Foreskin keratinocyte (primary cell): ENCODE data around the gene MAP3K20.

DNA sequence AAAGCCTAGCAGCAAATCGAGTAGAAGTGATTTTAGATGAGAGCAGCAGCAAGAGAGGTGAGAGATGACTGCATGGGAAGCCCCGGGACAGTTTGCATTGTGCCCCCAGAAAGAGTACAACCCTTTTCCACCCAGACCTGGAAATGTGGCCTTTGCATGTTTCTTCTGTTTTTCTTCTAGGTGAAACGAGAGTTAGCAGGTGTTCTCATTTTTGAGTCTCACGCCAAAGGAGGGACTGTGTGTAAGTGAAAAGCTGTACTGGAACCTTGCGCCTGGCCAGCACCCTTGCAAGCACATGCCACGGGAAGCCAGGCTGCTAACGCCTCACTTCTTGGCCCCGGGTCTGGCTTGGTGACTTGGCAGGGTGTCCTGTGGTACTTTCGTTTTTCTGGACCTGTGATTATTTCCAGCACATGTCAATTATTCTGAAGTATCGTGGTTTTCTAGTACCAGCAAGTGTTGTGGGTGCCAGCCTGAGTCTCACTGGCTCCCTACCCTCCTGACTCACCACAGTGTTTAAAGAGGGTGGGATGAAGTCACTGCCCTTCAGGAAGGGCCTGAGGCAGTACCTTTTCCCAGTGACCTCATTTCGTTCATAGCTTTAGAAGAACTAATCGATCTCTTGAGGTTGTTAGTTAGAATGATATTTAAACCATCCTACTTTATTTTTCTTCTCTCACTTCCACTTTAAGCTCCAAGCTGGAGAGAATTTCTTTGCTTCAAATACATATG lies 90.2 kb upstream of the MAP3K20 start:
- RAMPAGE, total RNA = no peak

DNA sequence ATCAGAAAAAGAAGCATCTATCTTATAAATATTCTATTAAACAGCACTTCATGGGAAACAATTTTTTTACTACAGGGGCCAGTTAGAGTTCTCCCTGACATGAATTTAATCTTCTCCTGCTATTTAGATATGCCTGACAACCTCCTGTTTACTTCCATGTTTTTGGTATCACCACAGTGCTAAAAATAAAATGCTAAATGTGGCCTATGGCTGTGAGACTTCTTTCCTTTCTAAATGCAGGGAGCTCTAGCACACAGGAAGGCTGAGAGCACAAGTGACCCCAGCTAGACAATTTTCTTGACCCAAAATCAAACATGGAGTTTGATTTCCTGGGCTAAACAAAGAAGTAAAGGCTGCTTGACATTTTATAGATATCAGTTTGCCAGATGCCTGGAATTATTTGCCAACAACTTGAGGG lies 47.9 kb upstream of the MAP3K20 start:
- RAMPAGE, total RNA = no peak

DNA sequence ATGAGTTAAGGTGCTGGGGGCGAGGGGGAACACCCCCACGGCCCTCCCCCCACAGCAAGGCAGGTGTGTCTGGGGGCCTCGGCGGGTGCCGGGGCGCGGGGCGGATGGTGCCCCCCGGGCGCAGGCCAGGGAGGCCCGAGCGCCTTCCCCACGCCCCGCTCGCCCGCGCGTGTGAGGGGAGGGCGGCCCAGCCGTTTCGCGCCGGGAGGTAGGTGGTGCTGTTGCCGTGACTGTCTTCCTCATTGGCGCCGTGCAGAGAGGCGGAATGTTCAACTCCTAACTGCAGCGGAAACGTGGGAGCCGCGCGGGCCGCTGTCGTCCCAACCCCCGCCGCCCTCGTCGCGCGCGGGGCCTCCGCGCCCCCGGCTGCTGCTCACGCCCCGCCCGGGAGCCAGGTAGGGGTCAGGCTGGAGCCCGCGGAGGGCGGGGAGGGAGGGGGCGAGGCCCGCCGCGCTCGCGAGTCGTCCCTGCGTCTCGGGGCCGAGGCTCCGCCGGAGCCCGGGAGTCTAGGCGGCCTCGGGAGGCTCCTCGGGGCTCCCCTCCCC lies at the start of gene MAP3K20:
MAP3K20 (plus strand) TSS at position 239 of the 545 bp plus-strand sequence.
- RAMPAGE, total RNA = no peak

DNA sequence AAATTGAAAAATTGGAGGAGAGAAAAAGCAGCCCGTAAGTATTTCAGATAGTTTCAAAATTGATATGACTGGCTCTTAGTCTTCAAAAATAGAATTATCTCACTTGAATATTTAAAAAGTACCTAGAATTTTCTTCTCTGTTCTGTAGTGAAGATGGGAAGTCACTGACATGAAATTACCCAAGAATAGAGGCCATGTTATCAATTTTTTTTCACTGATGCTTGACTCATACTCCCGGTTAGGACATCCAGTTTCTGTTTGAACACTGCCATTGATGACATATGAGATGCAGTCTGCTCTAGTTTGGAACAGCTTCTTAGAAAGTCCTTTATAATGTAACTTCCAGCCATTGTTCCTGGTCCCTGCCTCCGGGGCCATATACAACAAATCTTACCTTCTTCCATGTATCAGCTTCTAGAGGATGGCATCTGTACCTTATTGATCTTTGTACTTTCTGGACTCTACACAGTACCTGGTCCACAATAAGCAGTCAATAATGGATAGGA lies 26.1 kb downstream of the MAP3K20 start:
- RAMPAGE, total RNA = no peak

DNA sequence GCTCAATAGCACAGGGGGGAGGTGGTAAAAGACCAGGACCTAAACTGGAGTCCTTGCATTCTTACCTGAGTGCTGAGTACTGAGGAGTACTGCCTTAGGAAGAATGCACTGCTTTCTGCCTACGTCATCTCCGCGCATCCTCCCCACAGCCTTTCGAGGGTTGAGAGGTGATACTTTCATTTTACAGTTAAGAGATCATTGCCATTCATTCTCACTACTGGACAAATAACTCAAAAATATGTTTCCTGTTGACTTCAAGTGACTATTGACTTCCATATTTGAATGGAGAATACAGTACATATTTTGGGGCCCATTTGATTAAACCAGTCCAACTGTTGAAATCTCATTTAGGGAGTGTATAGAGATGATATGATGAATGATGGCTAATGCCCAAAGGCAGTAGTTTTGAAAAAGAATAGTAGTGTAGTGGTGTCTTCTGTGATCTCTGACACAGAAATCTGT lies 74.0 kb downstream of the MAP3K20 start:
- RAMPAGE, total RNA = no peak

GRCh38 chr2:173150063-173150393 lies 74.4 kb downstream of the MAP3K20 start:
- RAMPAGE, total RNA = no peak

DNA sequence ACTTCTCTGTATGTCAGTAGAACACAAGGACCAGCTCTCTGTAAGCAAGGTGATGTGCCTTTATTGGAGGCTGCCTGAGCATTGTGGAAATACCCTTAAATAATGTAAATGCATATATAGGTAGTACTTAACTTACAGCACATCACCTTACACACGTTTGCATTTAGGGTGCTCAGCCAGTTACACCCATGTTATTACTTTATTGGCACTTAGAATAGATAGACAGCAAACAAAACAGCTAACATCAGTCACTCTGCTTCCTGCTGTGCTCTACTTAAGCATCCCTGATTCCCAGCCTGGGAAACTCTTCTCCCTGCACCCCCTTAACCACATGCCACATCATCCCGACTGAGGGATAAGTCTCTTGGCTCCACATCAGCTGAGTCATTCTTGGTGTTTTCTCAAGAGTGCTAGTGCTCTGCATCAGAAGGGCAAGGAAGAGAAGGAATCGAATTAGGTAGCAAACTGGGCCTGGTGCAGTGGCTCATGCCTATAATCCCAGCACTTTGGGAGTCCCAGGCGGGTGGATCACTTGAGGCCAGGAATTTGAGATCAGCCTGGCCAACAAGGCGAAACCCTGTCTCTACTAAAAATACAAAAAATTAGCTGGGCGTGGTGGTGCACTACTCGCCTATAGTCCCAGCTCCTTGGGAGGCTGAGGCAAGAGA lies 108.6 kb downstream of the MAP3K20 start:
- RAMPAGE, total RNA = no peak

DNA sequence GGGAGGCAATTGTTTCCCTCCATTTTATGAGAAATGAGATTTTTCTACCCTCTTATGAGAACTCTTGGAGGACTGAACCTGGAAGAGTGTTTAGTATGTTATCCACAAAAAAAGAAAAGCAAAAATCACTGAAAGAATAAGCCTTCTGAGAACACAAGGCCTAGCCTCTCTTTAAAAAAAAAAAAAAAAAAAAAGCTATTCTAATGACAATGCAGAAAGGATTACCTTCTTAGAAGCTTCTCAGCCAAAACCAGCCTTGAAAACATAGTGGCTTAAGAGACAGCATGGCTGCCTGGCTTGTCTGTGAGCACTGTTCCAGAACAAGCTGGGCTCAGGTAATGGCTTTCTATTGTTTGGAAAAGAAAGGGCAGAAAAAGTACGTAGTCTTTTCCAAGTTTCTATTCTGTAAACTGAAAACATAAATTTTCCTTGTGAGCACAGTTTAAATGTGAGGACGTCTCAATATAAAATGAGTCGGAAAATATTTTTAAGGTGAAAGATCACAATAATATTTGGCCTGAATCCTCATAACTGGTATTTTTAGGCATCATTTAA lies 119.4 kb downstream of the MAP3K20 start:
- RAMPAGE, total RNA = no peak

- RAMPAGE, total RNA = no peak
Observed at GRCh38 chr2:173214012-173214604, 138.5 kb downstream of the MAP3K20 start.

DNA sequence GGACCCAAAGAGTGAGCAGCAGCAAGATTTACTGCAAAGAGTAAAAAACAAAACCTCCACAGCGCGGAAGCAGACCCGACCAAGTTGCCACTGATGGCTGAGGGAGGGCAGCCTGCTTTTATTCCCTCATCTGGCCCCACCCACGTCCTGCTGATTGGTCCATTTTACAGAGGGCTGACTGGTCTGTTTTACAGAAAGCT lies 72.8 kb upstream of the CDCA7 start:
- RAMPAGE, total RNA = no peak

- RAMPAGE, total RNA = no peak
Observed at GRCh38 chr2:173448833-173449138, 94.1 kb downstream of the CDCA7 start.

- RAMPAGE, total RNA = no peak
Observed at GRCh38 chr2:173750377-173750841, 214.8 kb downstream of the SP3 start.

DNA sequence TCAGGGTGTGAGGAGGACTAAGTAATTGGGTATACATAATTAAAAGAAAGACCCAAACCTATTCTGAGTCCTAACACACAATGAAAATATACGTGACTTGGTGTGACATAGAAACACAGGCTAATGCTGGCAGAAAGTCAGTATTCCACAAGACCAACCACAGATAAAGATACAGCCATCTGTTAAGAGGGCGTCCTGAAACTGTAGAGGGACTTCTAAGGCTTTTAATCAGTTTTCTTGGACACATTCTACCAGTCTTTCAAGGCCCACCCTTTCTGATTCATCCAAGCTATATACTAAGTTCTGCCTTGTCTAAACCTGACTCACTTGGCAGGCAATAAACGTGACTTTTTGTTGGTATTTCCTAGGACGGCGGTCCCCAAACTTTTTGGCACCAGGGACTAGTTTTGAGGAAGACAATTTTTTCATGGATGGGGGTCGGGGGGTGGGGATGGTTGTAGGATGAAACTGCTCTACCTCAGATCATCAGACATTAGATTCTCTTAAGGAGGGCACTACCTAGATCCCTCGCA lies 61.5 kb downstream of the SP3 start:
- RAMPAGE, total RNA = no peak

DNA sequence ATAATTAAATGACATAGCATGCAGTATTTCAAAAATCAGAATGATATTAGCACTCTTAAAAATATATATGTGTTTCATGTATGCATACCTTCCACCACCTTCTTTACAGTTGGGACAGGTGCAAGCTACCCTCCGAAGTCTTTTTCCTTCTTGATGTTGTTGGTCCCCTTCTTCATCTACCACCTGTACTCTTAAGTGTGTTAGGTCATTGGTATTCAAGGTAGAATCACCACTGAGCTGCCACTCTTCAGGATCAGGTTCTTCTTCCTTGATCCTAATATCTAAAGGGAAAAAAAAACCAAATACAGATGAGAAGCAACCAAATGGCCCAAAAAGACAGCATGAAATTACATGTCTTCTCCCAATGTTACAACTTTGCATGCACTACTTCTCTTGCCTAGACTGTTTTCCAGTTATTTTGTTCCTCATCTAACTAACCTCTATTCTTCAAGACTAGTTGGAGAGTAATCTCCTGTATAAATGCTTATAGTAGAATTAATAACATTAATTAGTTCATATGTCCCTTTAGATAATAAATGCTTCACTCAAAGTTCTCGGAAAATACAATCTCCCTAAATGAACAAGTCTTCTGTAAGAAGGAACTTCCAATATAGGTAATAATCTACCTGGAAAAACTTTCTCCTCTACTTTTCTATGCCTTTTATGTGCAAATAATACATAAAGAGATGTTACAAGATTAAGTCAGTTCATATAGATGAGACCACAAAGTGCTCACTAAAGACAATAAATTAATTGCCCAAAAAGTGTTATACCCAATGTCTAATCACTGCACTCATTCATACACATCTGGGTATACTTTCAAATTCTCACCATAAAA lies 46.4 kb downstream of the SP3 start:
- RAMPAGE, total RNA = no peak

GRCh38 chr2:173921491-173922376 lies 43.4 kb downstream of the SP3 start:
- RAMPAGE, total RNA = no peak

GRCh38 chr2:173990966-173991206 lies 25.7 kb upstream of the SP3 start:
- RAMPAGE, total RNA = no peak

- RAMPAGE, total RNA = no peak
Observed at GRCh38 chr2:174120978-174121700, 127.2 kb downstream of the OLA1 start.

DNA sequence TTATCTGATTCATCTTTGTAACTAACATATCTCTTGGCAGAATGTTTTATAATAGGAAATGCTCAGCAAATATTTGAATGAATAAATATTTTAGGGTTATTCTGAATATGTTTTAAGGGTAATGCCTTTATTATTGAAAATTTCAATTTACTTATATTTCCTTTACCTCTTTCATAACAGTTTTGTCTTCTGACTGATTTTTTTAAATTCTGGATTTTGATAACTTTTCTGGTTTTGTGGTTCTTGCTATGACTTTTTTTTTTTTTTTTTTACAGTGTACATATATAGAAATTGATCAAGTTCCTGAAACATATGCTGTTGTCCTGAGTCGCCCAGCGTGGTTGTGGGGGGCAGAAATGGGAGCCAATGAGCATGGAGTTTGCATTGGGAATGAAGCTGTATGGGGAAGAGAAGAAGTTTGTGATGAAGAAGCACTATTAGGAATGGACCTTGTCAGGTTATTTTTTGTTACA lies 4.2 kb downstream of the SCRN3 start:
- RAMPAGE, total RNA = no peak

- RAMPAGE, total RNA = no peak
Observed at GRCh38 chr2:174511552-174512025, 24.8 kb upstream of the GPR155 start.

DNA sequence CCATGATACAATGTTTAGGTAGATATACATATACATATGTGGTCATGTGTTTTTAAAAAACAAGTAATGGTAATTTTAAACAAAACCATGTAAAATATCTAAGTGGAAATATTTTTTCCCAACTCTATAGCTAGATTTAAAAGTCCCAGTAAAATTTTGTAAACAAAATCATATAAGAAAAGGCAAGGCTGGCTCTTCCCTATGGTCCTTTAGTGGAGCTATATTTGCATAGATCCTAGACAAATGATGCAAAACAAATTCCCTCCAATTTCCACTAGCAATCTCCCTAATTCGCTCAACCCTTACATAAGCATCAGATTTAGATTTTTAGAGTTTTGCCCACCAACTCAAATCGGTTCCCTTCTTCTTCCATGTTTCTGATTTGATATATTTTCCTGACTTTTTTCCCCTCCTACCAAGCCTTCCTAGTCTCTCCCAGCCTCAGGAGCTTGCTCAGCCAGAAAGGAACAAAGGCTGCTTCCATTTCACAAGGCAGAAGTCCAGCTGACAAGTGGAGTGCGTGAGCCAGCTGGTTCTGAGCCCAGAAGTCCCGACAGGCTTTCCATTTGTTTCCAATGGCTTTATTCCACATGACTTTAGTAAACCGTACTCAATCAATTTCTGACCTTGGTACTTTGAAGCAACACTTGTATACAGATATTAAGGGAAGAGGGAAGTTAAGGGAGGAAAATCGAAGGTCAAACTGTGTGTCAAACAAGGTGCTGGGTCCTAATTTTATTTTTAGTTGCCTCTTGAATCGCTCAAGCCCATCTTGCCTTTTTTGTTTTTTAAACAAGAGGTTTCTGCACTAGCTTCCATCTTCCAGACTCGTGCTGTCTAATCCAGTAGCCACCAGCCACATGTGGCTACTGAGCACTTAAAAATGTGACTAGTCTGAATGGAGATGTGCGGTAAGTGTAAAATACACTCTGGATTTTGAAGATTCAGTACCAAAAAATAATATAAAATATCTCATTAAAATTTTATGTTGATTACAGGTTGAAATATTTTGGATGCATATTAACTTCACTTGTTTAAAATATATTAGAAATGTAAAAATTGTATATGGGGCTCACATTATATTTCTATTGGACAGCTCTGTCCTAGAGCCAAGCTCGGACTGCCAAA lies 36.3 kb downstream of the WIPF1 start:
- RAMPAGE, total RNA = no peak